Bile duct (tissue), 1 donor: ENCODE data around the gene TTC29.

GRCh38 chr4:146945549-146946061 lies at the start of gene TTC29:
Gene TTC29, minus strand, starts transcription at chr4:146945864.
- PRO-cap = no peak

GRCh38 chr4:147351628-147352040 lies 129.3 kb upstream of the EDNRA start:
- PRO-cap = no peak

DNA sequence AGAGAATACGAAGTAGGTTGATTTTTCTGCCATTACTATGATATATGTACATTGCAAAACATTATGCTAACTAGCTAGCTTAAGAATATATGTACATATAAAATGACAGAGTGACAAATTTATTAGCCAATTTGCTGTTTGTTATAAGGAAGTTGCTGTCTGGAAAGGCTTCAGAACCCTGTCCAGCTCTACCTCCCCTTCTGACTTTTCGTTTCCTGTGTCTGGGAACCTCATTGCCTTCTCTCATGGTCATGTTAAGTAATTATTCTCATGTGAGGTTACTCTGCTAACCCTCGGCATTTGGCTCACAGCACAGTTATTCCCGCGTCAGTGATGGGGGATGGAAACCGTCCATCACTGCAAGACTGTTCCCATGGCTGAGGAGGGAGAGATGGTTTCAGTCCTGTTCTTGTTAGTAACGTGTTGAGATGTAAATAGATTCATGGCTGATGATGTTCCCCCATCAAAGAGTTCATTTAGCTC lies 11.8 kb downstream of the EDNRA start:
- PRO-cap = unidirectional peak, minus-strand start at position 202 of the sequence

- PRO-cap = no peak
Observed at GRCh38 chr4:147635851-147636472, 18.8 kb downstream of the TMEM184C start.

GRCh38 chr4:147786293-147786703 lies 54.4 kb downstream of the ARHGAP10 start:
- PRO-cap = no peak

GRCh38 chr4:147971141-147971519 lies 239.2 kb downstream of the ARHGAP10 start:
- PRO-cap = no peak

DNA sequence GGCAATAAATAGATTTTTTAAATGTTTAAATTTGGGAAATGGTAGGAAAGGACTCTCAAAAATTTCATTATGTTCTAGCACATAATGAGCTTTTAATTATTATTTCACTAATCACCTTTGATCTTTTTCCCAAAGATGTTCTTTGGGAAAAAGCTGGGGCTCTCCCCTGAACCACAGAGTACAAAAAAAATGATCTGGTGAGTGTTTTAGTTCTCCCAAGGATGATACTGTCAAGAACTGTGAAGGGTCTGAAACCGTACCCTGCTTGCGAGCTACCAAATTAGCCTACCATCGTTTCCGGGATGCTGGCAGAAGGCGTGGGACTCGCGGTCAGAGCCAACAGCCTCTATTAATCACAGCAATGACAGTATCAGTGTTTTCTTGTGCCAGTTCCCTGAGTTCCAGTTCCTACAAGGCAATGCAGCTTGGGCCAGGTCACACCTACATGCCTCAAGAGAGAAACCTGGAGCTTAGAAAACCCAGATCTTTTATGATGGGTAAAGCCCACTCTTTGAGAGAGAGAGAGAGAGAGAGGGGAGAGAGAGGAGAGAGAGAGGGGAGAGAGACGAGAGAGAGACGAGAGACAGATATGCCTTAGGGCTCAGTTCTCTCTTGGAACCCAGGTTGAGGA lies 327.7 kb downstream of the ARHGAP10 start:
- PRO-cap = unidirectional peak, plus-strand start at position 413 of the sequence

- PRO-cap = unidirectional peak, minus-strand start at chr4:148431565
Observed at GRCh38 chr4:148431287-148432085, 10.7 kb downstream of the NR3C2 start.

GRCh38 chr4:150078522-150079109 lies 371 bp downstream of the DCLK2 start:
- PRO-cap = bidirectional peak, plus-strand start at chr4:150078803, minus-strand start at chr4:150078721

GRCh38 chr4:150395976-150396501 lies 185.9 kb upstream of the MAB21L2 start:
- PRO-cap = no peak

- PRO-cap = no peak
Observed at GRCh38 chr4:150572508-150573446, 9.2 kb upstream of the MAB21L2 start.

- PRO-cap = unidirectional peak, plus-strand start at chr4:150579753; bidirectional peak, plus-strand start at chr4:150579998, minus-strand start at chr4:150579889
Observed at GRCh38 chr4:150579469-150580348, 2.2 kb upstream of the MAB21L2 start.

DNA sequence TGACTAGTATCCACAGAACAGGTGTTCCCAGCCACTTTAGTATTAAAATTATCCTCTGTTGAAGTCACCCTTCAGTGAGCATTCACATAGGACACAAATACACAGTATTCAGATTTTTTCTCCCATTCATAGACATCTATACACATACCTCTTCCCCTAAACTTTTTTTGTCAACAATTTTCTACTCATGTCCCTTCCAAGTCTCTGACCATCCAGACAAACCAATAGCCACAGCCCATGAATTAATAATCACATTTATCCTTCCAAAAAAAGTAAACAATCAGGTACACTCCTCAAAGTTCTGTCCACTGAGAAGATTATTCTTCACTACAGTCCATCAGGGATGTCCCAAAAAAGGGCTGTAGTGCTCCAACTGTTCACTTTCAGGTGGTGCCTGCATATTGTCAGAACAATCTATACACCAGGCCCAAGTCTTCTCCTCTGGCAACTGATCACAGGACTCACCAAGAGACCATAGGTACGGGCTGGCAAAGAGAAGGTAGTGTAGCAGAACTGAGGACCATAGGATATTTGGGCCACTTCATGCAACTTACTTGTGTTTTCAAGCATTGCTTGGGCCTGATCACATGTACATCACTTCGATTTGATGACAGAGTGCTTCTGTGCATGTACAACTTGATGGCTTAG lies 190.0 kb downstream of the MAB21L2 start:
- PRO-cap = no peak

- PRO-cap = no peak
Observed at GRCh38 chr4:150852309-150852970, 162.6 kb downstream of the LRBA start.

- PRO-cap = bidirectional peak, plus-strand start at chr4:151099629, minus-strand start at chr4:151099315
Observed at GRCh38 chr4:151098807-151099360, 544 bp upstream of the RPS3A start.

DNA sequence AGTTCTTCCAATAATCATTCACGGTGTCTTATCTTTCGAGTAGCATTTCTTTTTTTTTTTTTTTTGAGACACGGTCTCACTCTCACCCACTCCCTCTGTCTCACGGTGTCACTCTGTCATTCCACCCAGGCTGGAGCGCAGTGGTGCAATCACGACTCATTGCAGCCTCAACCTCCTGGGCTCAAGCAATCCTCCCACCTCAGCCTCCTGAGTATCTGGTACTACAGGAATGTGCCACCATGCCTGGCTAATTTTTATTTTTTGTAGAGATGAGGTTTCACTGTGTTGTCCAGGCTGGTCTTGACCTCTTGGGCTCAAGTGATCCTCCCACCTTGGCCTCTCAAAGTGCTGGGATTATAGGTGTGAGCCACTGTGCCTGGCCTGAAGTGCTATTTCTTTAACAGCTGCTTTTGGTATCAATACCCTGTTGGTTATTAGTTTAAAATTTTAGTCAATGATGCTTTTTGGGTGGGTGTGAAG lies 69.0 kb downstream of the RPS3A start:
- PRO-cap = no peak

GRCh38 chr4:151277326-151277634 lies 319 bp downstream of the PRSS48 start:
- PRO-cap = no peak

- PRO-cap = bidirectional peak, plus-strand start at chr4:151324946, minus-strand start at chr4:151324915
Observed at GRCh38 chr4:151324631-151325399, 590 bp downstream of the SH3D19 start.

GRCh38 chr4:151666883-151667632 lies 93.7 kb downstream of the GATB start:
- PRO-cap = no peak

DNA sequence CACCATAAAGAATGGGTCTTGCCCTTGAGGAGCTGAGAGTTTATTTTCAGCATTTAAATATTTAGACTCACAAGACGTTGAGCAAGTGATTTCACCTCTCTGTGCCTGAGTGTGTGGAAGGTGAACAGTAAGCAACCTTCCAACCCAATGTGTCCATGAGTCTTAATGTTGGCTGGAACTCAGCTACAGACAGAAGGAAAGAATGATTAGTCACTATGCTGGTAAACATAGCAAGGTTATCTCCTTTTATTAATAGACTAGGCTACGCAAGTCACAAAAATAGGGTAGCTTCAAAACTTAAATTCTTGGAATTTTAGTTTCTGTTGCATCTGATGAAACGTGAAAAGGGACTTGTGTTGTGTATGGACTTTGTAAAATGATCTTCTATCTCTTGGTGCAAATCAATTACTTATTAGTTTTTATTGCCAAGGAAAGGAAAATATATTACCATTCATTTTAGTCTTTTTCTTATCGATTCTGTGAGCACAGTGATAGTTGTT lies 277.5 kb upstream of the GATB start:
- PRO-cap = no peak